LNCaP clone FGC (cell line): ENCODE data around the gene SELPLG.

GRCh38 chr12:106585800-106586358 lies 3.1 kb downstream of the RFX4 start:
- RRBS, 2 experiments: 12 to 15% methylated on average over 33 to 39 of the region's 59 CpGs

DNA sequence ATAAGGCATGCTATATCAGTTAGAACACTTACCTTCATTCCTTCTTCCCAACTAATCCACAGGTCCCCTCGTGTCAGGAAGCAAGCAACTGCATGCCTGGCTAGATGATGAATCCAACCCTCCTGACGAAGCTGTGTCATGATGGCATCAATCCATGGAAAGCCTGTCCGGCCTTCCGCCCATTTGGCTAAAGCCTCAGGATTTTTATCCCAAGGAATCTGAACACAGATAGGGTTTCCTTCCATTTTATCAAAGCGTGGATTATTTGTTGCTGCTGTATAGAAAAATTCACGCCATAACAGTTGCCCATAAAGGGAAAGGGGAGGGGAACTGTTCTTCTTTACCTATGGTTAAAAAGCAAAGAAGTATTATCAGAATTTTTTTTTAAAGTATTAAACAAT lies 12.6 kb upstream of the MTERF2 start:
- RRBS, 2 experiments: no CpG with 5 or more reads among the region's 6 CpGs

- RRBS, 2 experiments: no CpG with 5 or more reads among the region's 4 CpGs
These were observed 85.5 kb upstream of the CRY1 start for GRCh38 chr12:107178950-107179188.

GRCh38 chr12:107396817-107397493 lies 78.7 kb downstream of the ABTB3 start:
- RRBS, 2 experiments: no CpG with 5 or more reads among the region's 8 CpGs

GRCh38 chr12:107560350-107560737 lies 125.3 kb upstream of the PWP1 start:
- RRBS, 2 experiments: 42 to 86% methylated on average over 1 to 2 of the region's 3 CpGs

DNA sequence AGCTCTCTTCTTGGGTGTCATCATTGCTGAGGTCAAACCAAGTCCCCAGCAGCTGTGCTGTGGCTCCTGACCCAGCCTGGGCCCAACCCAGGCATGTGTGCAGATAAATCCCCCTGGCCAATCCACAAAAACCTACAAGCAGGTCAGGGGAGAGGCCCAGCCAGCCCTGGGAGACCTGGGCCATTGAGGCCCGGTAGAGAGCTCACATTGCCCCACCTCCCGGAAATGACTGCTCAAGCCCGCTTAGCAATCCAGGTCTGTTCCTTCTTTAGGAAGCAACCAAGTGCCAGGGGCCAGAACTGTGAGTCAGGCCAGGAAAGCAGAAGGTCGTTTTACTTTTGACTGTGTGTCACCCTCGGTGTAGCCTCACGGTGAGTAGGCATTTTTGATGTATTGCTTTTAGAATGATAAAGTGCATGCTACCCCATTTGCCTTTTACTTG lies 25.5 kb upstream of the PWP1 start:
- RRBS, 2 experiments: no CpG with 5 or more reads among the region's 6 CpGs

DNA sequence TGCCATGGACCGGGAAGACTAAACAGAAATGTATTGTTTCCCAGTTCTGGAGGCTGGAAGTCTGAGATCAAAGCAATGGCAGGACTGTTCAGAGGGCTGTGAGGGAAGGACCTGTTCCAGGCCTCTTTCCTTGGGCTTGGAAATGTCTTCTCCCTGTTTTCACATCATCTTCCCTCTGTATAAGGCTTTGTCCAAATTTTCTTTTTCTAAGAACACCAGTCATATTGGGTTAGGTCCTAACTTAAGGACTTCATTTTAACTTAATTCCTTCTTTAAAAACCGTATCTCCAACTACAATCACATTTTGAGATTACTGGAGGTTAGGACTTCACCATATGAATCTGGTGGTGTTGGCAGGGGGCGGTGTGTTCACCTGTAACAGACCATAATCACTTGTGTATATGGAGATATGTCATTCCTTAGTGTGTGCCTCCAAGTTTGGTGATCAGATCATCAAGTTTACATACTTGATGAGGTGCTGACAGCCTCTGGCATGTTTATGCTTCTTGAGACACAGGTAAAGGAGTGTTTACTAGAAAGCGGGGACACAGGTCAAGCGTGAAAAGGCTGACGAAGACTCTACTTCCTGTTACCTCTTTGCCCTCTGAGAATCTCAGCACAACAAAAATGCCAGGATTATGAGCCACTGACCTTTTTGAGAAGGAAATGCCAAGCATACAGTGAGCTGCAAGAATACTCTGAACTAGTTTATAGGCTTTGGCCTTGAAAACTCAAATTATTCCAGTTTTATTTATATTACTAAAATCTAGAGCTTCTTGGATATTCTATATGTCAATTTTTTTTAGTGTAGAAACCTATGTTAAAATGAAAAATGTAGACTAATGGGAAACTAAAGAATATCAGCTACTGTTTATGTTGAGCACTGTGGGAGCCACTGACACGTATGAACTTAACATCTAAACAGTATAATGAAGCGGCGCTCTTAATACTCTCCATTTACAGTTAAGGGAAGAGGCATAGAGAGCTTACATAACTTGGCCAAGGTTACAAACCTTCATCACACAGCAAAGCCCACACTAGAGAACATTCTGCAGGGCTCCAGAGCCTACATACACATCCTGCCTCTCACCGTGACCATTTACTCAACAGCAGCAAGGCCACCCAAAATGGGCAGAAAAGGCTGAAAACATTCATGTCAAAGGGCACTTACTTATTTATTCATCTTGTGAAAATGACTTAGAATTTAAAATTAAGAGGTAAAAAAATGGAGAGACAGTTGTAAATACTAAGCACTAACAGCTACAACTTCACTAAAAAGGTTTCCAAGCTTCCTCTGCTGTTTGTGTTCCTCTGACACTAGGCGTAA lies 29.5 kb downstream of the PRDM4 start:
- RRBS, 2 experiments: no CpG with 5 or more reads among the region's 11 CpGs

DNA sequence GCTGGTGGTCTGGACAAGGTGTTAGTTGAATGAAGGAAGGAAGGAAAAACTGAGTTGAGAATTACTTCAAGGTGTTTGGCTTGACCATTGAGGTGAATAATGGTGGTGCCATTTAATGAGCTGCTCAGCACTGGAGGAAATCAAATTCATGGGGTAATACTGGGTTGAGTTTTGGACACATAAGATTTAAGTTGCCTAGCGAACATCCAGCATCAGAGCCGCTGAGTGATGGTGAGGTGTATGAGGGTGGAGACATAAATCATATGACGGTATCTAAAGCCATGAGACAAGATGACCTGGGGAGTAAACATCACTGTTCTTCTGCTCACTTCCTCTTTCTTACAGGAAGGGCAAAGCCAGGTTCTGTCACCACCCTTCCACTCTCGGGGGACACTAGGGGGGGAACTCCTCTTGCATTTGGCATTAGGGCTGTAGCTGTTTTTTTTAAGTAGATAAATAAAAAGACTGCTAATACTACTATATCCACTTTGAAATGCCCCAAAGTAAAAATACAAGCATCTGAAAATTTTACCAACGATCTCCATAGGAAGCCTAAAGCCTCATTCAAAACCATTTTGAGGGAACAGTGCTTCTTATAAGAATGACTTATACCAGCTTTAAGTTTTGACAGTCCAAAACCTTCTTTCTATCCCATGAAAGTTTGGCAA lies 24.0 kb downstream of the PRDM4 start:
- RRBS, 2 experiments: no CpG with 5 or more reads among the region's 5 CpGs

- RRBS, 2 experiments: no CpG with 5 or more reads among the region's 5 CpGs
These were observed 1.5 kb downstream of the PRDM4 start for GRCh38 chr12:107759215-107760001.

- RRBS, 2 experiments: no CpG with 5 or more reads among the region's 28 CpGs
These were observed 636 bp downstream of the PRDM4 start for GRCh38 chr12:107760219-107760783.

- RRBS, 2 experiments: 0% methylated on average over 8 to 10 of the region's 44 CpGs
These were observed 129.1 kb downstream of the ASCL4 start for GRCh38 chr12:107903612-107904027.

DNA sequence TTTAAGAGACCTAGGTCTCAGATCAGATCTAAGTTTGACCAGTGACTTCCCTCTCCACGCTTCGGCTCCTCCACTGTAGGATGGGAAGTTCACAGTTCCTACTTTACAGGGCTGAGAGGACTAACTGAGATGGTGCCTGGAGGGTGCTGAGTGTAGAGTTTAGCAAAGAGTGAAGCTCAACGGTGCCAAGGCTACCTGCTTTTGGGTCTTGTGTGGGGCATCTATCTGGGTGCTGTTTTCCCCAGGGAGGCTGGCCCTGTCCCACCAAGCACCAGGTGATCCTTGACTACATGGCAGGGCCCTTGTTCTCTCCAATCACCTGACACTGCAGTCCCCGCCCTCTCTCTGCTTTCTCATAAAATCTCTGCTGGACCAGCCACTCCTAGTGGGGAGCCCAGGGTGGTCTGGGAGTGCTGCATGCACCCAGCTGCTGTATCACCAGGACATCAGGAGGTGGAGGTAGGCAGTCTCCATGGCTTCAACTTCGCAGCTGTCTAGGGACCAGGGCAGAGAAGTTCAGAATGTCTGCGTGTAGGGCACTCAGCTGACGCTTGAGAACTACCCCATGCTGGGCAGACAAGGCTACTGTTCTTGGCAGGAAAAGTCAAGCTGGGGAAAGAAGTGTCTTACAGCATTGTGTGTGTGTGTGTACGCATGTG lies 2.4 kb downstream of the WSCD2 start:
- RRBS, 2 experiments: no CpG with 5 or more reads among the region's 8 CpGs

GRCh38 chr12:108305989-108306565 lies 33.0 kb downstream of the CMKLR1 start:
- RRBS, 2 experiments: no CpG with 5 or more reads among the region's 11 CpGs

- RRBS, 2 experiments: 38 to 50% methylated on average over 1 to 3 of the region's 9 CpGs
These were observed 10.3 kb upstream of the CMKLR1 start for GRCh38 chr12:108349344-108349781.

GRCh38 chr12:108564046-108564483 lies 1.7 kb downstream of the ISCU start:
- RRBS, 2 experiments: no CpG with 5 or more reads among the region's 4 CpGs

- RRBS, 2 experiments: no CpG with 5 or more reads among the region's 4 CpGs
These were observed 3.4 kb downstream of the ISCU start for GRCh38 chr12:108565718-108566350.

DNA sequence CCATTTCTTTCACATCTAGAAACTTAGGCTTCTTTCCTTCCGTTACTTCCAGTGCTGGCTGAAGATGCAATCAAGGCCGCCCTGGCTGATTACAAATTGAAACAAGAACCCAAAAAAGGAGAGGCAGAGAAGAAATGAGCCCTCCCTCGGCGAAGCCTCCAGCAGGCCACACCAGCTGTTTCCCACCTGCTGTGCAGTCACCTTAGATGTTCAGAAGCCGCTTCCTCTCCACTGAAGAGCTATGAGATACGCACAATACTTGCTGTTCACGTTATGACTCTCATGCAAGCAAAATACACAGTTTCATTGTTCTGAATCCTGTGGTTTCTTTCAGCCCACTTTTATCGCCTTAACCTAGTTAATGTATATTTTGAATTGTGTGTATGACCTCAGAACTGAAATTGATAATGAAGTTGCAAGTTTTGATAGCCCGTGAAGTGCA lies 6.4 kb downstream of the ISCU start:
- RRBS, 2 experiments: no CpG with 5 or more reads among the region's 9 CpGs

DNA sequence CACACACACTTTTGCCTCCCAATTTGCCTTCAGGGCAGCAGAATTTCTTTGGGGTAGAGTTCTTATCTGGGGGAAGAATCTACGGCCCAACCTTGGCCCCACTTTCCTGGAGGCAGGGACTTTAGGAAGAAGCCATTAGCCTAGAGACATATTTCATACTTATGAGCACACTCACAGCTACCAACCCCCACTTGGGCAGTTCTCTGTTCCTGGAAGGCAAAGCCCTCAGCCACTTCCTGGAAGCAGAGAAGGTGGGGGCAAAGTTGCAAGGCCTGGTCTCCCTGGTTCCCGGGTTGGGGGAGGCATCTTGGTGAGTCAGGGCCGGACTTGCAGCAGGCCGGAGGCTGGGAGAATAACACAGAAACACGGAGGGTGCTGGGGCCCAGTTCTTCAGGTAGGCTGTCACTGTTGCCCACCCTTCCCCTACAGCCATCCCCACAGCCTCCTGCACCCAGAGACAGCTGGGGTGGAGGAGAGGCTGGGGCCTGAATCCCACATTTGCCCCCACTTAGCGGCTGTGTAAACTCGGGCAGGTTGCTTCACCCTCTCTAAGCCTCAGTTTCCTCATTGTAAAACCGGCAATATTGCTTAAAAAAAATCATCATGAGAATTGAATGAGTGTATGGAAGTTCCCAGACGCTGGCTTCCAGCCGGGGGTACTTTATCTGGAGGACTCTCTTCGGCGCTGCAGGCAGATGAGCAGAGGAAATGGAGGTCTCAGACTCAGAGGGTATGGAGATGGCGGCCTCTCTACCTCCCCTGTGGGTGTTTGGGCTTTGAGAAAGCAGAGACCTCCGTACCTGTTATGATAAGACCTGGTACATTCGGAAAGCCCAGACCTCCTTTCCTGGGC lies 5.1 kb downstream of the SELPLG start:
- RRBS, 2 experiments: 25 to 71% methylated on average over 1 of the region's 15 CpGs

DNA sequence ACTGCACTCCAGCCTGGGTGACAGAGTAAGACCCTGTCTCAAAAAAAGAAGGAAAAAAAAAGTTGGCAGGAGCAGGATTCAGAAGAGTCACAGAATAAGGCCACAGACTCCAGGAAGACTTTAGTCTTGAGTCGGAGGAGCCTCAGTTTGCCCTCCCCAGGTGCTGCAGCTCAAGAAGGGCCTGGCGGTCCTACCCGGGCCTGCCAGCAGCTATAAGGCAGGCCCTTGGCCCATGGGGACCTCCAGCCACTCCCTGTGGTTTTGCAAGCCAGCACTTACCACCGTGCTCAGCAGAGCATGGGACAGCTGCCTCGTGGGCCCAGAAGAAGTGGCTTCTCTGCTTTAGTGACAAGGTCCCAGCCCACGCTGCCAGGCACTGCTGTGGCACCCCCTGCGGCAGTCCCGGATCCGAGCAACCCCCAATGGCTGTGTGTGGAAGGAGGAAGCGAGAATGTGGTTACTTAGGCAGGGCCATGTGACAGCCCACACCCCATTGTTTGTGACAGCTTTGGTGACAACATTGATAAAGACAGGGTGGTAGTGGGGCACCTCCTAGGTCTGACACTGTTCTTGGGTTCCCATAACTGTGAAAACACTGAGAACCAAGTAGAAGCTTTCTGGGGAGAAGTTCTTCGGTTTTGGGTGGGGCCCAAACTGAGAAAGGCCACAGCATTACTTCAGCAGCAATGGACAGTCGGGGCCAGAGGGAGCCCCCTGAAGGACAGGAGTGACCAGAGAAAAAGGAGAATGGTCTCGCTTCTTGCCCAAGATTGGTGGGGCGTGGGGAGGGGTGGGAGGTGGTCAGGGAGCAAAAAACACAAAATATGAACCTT lies at the start of gene SELPLG:
SELPLG (minus strand) TSS at position 434 of the 833 bp plus-strand sequence.
- RRBS, 2 experiments: no CpG with 5 or more reads among the region's 14 CpGs